ENCODE results near the gene MCTP2.

- RRBS: no CpG with 5 or more reads among the region's 8 CpGs
Observed at GRCh38 chr15:93862677-93863270, 368.6 kb upstream of the MCTP2 start.

DNA sequence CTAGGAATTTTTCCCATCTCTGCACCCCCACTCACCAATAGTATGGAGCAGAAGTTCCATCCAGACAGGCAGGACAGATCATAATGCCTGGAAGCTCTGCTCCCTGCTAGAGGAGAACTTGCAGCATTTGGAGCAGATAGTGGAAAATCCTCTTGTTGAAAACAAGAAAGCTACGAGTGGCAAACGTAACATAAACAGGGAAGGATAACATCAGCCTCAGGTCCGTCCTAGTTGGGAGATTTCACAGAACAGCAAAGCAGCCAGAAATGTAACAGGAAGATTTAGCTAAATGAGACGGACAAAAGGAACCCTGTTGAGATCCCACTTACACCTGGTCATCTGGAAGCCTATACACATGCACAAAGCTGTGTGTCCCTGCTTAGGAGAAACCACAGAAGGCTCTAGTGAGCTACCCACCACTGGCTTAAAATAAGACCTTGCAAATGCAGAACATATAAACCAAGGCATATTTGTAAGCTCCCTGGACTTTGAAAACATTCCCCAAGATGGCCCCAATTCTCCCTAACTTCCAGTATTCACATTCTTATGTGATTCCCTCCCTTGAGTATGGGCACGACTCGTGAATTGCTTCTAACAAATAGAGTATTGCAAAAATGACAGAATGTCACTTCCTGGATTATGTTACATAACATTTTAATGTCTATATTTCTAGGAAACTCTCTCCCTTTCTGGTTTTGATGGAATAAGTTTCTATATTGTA is 132.0 kb upstream of the MCTP2 start:
- RRBS: no CpG with 5 or more reads among the region's 6 CpGs

GRCh38 chr15:94231299-94232067 is at the start of gene MCTP2:
MCTP2 (plus strand) TSS chr15:94231561.
- RRBS: 6% methylated on average over 43 of the region's 61 CpGs

DNA sequence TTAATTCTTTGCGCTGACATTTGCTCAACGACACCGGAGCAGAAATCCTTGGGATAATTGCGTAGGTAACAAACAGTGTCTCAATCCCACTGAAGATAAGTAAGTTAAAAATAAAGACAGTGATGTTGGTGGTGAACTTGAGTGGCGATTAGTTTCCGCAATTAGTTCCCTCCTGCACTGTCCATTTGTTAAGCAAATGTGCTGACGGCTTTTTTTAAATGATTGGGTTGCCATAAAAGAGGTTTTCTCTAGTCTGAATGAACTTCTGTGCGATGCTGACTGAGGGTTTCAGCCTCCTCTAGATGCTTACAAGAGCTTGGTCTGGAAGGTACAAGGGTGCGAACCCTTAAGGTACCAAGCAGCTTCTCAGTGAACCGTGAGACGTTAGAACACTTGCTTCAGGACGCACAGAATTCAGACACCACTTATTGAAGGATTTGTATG is 729 bp downstream of the MCTP2 start:
- RRBS: no CpG with 5 or more reads among the region's 12 CpGs

GRCh38 chr15:94258168-94258748 is 26.9 kb downstream of the MCTP2 start:
- RRBS: no CpG with 5 or more reads among the region's 2 CpGs

DNA sequence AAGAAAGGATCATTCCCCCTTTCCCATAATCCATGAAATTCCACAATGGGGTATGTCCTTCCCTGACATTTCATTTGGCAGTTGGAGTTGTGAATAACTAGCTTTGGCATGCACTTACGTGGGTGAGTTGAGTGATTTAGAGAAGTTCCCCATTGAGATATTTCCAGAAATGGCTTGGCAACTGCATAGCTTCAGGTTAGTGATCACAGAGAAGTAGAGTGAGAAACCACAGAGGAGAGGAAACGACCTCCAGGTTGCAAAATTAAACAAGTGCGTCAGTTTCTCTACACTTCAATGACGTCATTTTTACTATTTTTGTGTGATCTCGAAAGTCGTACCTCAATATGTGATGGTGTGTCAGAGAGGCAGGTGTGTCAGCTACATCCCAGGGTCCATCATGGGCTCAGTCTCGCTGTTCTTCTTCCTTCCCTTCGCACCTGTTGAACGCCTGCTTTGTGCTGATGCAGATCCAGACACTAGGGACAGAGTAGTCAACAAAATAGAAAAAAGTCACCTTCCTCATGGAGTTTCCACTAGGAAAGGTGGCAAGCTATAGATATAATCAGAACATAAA is 75.4 kb downstream of the MCTP2 start:
- RRBS: no CpG with 5 or more reads among the region's 9 CpGs

GRCh38 chr15:94363045-94363796 is 131.9 kb downstream of the MCTP2 start:
- RRBS: no CpG with 5 or more reads among the region's 9 CpGs

DNA sequence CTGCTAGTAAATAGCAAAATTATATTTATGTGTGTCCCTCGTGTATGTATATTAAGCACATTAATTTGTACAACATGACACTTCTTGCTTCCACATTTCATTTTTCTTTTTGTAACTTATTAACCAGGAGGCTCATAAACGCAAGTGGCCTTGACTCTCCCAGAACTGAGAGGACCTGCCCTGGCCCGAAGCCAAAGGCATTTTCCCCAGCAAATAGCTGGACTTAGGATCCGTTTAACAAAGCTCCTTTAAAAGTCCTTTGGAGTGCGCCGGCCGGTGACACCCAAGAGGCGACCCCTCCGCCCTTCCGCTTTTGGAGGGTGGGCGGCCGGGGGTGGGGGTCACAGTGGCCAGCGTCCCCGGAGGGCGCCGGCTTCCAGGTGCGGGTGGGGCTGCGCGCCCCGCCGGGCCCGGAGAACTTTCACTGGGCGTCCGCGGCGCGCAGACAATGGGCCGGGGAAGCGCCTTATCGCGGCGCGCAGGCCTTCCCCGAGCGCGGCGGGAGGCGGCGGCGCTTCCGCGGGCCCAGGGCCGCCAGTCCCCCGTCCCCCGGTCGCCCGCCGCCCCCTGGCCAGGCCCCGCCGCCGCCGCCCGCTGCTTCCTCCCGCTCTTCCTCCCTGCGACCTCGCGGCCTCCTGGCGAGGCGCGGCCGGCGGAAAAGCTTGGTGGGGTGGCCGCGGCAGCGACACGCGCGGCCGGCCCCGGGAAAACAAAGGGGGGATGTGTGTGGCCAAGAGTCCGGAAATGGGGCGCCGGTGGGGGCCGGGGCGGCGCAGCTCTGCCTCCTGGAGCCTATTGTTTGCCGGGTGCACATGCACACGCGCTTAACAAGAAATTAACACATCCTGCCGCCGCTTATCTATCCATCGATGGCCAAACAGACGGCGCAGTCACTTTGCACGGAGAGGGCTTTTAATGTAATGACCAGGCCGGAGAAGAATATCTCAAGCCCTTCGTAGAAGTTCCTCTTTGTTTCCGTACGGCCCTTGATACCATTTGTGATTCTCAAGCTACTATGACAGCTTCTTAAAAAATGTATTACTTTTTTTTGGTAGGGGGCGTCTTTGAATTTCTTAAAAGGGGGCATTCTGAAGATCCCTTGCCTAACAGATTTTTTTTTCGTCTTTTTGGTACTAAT is 613.5 kb downstream of the MCTP2 start:
- RRBS: 23% methylated on average over 34 of the region's 91 CpGs

DNA sequence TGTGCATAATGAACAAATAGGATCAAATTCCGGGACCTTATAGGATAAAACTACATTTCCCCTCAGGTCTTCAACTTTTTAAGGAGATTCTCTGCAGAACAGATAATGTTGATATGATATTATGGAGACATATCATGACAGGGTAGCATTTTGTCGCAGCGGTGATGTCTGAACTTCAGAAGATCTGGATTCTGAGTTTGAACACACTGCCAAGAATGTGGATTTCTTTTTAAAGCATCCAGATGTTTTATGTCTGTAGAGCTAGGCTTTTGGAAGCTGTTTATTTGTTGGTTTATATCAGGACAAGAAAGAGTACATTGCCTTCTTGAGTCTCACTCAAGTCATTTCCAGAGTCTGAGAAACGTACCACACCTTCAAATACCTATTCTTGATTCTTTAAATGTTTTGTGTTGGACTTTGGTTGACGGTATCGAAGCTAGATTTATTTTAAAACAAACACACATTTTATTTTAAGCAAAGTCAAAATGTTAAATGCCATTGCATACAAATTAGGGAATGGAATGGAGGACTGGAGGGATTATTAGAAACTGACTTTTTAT is 1047.6 kb downstream of the MCTP2 start:
- RRBS: no CpG with 5 or more reads among the region's 6 CpGs

GRCh38 chr15:95292815-95293252 is 1037.7 kb upstream of the NR2F2 start:
- RRBS: no CpG with 5 or more reads among the region's 6 CpGs

GRCh38 chr15:95843066-95843805 is 487.3 kb upstream of the NR2F2 start:
- RRBS: no CpG with 5 or more reads among the region's 4 CpGs

DNA sequence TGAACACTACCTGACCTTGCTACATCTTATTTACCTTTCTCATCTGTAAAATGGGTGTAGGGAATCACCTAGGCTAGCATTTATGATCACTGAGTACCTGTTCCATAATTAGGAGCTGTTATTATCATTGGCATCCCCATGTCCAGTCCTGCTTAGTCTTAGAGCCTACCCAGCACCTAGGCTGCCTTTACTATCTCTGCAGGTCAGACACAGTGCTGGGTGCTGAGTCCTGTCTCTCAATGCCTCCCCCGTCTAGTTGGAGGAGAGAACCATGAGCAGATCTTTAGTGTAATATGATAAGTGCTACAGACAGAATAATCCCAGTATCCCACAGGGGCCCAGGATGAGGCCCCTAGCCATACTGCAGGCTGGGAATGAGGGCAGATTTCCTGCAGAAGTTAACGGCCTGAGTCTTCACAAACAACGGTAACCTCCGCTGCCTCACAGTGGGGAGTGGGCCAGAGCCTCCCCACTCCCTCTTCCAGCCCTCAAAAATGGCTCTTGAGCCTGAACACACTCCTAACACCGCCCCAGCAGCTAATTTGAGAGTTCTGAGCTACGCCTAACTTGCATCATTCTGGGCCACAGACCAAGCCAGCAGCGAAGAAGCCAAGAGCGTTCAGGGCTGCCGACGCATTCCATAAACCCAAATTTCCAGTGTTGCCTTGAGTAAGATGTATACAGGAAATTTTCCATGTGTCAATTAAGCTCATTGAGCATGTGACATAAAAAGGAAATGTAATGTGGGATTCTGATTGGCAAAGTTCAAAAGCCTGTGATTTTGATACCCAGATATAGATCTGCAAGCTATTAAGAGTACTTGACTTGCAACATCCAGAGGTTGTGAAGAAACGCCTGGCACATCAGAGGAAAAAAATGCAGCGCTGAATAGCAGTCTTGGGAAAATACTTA is 148.9 kb upstream of the NR2F2 start:
- RRBS: no CpG with 5 or more reads among the region's 12 CpGs

DNA sequence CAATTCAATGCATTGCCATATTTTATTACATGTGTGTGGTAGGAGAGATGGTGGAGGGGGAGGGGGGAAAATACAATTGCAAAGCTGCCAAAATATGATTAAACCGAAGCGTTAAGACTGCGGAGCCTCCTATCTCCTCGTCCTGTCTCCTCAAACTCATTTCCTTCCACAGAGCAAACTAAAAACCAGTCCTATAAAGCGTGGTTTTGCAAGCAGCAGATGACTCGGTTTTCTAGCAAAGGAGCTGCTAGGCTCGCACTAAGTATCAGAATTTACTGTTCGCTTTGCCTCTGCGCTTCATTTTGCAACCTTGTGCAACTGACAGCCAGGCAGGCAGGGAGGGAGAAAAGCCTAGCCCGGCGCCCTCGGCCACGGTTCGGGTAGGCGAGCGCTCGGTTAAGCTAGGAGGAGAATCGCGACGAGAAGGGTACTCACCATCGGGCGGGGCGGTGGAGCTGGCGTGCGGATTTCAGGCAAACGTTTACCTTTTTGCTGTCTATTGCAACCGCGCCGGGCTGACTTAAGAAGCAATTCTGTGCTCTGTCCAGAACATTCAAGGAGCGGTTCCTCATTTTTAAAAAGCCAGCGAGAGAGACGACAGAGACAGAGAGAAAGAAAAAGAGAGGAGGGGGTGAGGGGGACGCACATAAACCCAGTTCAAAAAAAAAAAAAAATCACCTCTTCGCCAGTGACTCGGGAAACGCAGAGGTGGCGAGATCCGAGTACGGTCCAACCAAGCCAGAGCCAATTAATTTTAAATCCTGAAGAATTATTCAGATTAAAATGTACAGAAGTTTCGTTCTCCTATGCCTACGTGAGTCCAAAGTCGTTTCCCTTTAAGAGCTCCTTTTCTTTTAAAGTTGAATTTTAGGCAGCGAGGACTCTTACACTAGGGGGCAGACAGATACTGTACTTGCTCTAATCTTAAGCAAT is 3.7 kb upstream of the NR2F2 start:
- RRBS: no CpG with 5 or more reads among the region's 43 CpGs

- RRBS: no CpG with 5 or more reads among the region's 6 CpGs
Observed at GRCh38 chr15:96332600-96332975, 2.1 kb downstream of the NR2F2 start.

DNA sequence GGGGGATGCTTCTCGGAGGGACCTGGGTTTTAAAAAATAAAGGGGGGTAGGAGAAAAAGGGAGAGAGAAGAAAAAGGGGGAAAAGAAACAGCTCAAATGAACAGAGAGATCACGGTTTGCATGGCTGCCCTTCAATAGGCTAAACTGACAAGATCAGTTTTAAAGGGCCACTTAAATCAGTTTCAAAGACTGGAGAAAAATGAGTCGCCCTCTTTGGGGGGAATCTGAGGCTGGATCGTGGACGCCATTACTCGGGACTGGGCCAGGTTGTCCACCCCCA is 6.1 kb downstream of the NR2F2 start:
- RRBS: no CpG with 5 or more reads among the region's 6 CpGs

- RRBS: no CpG with 5 or more reads among the region's 3 CpGs
Observed at GRCh38 chr15:96350502-96350761, 19.9 kb downstream of the NR2F2 start.

DNA sequence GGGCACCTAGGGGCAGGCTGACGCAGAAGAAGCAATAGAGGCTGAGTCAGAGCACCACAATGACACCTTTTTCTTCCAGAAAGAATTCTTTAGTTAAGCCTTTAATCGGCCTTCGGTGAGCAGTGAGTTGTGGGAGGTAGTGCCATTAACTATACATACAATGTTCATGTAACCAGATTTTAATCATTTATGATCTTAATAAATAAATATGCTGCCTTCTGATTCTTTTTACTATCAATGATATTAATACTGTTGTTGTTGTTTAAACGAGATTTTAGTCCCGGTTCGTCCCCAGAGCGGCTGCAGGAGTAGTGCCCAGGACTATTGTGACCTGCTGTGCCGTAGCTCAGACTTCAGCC is 22.6 kb downstream of the NR2F2 start:
- RRBS: no CpG with 5 or more reads among the region's 8 CpGs

- RRBS: 36% methylated on average over 15 of the region's 90 CpGs
Observed at GRCh38 chr15:96353703-96354867, 23.6 kb downstream of the NR2F2 start.

GRCh38 chr15:96356469-96357560 is 26.3 kb downstream of the NR2F2 start:
- RRBS: 6% methylated on average over 18 of the region's 71 CpGs

DNA sequence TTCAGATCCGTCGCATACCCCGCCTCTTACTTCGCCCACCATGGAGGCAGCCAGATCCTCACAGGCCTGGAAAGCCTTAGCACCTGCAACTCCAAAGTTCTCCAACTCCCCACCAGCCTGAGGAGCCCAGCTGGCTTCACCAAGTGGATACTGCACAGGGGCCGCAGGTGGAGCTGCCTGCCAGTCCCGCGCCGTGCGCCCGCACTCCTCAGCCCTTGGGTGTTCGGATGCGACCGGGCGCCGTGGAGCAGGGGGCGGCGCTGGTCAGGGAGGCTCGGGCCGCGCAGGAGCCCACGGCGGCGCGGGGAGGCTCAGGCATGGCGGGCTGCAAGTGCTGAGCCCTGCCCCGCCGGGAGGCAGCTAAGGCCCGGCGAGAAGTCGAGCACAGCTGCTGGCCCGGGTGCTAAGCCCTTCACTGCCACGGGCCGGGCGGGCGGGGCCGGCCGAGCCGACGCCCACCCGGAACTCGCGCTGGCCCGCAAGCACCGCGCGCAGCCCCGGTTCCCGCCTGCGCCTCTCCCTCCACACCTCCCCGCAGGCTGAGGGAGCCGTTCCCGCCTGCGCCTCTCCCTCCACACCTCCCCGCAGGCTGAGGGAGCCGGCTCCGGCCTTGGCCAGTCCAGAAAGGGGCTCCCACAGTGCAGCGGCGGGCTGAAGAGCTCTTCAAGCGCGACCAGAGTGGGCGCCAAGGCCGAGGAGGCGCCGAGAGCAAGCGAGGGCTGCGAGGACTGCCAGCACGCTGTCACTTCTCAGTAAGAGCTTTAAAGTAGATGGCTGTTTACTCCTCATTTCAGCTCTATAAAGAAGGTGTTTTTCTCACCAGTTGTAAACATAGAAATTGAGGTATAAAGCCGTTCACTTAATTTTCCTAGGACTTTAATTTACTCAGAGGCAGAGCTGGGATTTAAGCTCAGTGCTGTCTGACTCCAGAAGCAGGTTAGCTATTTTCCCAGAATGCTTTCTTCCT is 653.8 kb downstream of the NR2F2 start:
- RRBS: no CpG with 5 or more reads among the region's 68 CpGs